Metanephros (tissue), 2 donors: ENCODE measurements around a stretch of chr11.

DNA sequence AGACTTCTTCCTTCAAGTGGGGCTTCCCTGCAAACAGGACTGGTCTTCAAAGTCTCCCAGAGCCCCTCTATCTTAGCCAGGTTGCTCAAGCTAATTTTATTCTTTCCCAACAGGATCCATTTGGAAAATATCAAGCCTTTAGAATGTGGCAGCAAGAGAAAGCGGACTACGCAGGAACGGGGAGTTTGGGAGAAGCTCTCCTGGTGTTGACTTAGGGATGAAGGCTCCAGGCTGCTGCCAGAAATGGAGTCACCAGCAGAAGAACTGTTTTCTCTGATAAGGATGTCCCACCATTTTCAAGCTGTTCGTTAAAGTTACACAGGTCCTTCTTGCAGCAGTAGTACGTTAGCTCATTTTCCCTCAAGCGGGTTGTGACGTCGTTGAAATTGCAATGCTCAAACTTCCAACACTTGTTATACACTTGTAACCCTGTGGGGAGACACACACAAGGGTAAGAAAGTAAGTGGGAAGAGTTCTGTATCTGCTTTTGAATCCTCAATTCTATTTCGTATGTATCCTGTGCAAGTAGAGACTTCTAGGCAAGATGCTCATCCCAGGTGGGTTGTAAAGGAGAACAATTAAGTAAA is 9.4 kb upstream of the C11orf91 start:
- RAMPAGE, long total RNA, result no peak

DNA sequence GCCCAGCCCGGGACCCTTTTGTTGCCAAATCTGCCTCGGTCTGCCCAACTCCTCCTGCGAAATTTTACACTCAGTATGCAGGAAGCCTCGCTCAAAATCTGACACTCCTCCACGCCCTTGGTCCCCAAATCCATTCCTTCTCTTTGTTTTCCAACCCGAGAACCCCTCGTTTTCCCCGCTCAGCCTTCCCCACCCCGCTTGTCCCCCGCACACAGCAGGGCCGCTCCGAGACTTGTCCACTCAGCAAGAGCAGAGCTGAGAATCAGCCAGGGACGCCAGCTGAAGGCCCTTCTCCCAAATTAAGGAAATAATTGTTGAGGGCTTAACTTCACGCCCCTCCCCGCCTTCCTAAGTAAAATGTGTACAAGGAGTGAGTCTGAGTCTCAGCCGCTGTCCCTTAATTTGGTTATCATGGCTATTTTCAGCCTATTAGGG is 461 bp upstream of the FBXO3 start:
- RAMPAGE, long total RNA, result no peak

GRCh38 chr11:33864927-33865793 is 26.7 kb downstream of the LMO2 start:
- RAMPAGE, long total RNA, result no peak

GRCh38 chr11:33868773-33869321 is 23.0 kb downstream of the LMO2 start:
- RAMPAGE, long total RNA, result no peak

DNA sequence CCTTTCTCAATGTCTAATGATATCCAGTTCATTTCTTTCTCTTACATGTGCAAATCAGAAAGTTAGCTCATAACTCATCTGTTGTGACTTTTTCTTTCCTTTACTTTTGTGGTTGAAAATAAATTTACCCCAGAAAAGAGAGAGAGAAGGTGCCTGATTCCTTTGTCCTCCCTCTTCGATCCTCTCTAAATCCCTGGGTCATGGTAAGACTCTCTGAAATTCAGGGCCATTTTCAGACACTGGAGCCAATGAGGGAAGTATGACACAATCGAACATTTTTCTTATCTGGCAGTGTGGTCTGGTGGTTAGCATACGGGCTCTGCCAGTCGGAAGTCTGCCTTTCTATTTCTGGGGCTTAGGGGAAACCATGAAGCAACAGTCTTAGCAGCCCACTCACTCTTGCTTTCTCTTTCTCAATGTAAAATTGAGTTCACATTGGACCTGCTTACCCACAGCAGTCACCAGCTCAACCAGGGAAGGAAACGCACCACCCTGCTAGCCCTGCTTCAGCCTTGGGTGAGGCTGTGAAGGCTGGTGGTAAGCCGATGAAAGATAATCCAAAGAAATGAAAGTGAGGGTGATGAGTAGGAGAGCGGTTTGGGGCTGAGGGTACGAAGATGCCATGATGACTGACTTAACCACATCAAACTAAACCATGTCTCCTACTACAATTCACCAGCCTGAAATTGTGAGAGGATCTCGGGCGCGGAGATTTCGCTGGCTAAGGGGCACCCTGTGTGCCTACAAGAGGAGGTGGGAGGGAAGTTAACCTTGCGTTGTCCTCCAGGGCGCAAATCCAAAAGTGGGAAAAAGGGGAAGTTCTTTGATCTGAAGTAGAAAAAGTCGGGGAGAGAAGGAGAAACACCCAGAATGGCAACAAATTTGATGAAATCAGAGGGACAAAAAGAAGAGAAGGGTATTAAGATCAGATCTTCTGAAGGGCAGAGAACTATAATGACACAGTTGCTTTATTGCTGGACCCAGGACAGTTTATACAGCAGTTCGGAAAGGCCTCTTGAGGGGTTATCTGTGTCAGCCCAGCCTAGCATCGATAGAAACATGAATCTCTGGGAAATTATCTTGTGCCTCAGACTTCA is 2.0 kb upstream of the LMO2 start:
- RAMPAGE, long total RNA, result no peak

GRCh38 chr11:34051939-34052677 is 577 bp downstream of the CAPRIN1 start:
- RAMPAGE, long total RNA, result no peak

DNA sequence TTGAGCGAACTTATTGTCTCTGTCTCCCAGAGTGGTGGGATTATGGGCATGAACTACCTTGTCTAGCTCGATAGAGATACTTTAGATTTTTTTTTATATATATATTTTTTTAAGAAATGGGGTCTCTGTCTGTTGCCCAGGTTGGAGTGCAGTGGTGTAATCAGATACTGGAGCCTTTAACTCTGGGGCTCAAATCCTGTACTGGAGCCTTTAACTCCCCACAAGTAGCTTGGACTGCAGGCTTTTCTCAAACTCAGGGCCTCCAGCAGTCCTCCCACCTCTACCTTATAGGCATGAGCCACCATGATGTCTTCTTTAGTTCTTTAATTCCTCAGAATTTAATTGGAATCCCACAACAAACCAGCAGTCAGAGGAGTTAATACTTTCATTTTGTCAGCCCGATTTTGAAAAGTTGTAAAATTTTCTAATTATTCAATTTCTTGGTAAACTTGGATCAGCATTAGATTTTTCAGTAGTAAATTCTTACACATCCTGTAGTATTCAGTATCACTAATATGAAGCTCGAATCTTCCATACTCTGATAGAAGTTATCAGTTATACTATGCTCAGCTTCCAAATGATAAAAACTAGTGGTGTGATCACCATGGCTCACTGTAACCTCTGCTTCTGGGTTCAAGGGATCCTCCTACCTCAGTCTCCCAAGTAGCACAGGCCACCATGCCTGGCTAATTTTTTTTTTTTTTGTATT is 12.2 kb upstream of the NAT10 start:
- RAMPAGE, long total RNA, result no peak

DNA sequence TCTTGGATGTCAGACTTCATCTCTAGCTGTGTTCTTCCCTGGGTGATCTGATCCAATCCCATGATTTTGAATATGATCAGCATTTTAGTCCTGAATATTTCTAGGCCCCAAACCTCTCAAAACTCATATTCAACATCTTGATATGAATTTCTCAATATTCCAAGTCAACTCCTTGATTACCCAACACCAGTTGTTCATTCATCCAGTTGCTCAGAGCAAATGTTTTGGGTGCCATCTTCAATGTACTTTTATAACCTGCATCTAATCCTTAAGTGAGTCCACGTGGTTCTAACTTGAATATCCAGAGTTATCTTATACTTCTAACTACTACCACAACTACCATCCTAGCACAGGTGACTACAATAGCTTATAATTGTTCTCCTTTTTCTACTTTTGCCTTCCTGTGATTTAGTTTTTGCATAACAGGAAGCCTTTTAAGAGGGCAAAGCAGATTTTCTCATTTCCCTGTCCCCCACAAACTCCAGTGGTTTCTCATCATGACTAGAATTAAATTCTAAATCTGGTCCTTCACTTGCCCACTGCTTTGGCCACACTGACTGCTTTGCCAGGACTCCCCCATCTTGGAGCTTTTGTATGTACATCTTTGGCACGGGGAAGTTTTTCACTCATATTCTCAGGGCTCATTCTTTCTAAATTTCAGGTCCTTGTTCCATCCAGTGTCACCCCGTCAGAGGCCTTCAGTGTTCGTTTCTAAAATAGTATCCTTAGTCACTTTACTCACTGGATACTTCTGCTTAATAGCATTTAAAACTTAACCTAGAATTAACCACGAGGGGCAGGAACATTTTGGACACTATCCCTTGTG is 1.2 kb upstream of the NAT10 start:
- RAMPAGE, long total RNA, result no peak

GRCh38 chr11:34160576-34161178 is 55.2 kb downstream of the NAT10 start:
- RAMPAGE, long total RNA, result no peak

GRCh38 chr11:34192365-34192776 is 86.9 kb downstream of the NAT10 start:
- RAMPAGE, long total RNA, result no peak

DNA sequence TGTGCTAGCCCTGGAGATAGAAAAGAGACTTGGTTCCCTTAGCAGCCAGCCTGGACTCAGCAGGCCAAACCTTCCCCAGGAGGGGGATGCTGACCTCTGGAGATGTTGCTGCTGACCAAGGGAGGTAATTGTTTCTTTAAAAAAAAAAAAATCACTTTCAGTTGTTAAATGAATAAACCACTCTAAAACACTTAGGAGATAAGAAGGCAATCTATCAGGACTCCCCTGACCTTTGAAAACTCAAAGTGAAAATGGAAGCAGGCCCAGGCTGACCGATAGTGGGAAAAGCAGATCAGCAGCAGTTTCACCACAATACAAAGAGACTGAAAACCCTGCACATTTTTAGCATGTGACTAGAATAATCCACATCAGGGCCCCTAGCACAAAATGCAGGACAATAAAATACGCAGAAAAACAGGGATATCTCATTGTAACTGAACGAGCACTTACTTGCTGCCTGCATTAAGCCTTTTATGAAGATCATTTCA is 113.7 kb downstream of the ABTB2 start:
- RAMPAGE, long total RNA, result no peak

DNA sequence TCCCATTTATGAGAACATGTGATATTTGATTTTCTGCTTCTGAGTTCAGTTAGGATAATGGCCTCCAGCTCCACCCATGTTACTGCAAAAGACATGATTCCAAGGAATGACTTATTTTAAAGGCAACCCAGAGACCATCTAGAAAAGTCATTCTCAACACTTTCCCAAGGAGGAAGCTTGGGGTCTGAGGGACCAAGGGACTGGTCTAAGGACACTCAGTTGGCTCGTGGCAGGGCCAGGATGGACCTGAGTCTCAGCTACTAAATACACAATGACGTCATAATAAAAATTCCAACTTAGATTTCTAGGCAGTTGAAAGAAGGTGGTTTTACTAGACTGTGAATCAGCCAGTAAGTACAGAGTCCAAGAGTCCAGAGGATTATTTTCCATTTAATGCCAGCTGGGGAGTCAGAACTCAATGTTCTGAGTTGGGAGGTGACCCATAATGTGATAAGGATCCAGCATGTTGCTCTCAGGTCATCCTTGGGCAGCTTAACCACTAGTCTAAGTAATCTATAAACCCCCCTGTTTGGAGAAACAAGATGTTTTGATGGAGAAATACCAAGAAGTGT is 39.4 kb downstream of the ABTB2 start:
- RAMPAGE, long total RNA, result no peak

DNA sequence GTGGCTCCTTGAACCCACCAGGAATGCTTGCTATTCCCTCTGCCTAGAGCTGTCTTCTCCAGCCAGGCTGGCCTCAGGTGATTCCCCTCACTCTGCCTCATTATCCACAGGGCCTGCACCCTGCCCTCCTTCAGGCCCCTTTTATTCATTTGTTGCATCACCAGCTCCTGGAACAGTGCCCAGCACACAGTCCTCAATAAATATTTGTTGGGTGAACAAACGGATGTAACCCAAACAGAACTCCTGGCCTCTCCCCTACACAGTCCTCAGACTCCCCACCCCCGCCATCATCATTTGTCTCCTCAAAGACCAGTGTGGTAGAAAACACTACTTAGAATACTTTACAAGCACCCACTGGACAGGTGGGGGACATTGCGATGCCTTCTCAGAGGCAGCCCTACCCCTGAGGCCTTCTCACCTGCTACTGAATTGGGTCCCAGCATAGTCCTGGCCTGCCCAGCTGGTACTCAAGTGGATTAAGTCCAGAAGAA is 12.5 kb downstream of the ABTB2 start:
- RAMPAGE, long total RNA, result no peak

GRCh38 chr11:34346533-34347179 is 11.2 kb downstream of the ABTB2 start:
- RAMPAGE, long total RNA, result no peak

DNA sequence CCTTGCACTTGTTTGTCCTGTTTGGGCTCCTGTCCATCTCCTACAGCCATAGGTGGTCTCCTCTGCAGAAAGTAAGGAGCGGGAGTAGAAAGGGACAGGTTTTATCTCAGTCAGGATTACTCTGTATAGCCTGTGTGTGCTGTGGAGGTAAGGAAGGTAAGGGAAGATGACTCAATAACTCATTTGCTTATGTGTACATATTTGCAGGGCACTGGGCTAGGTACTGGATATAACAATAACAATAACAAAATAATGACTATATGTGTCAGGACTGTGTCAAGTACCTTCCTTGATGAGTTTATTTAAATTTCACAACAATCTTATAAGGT is 132.0 kb downstream of the APIP start:
- RAMPAGE, long total RNA, result no peak

DNA sequence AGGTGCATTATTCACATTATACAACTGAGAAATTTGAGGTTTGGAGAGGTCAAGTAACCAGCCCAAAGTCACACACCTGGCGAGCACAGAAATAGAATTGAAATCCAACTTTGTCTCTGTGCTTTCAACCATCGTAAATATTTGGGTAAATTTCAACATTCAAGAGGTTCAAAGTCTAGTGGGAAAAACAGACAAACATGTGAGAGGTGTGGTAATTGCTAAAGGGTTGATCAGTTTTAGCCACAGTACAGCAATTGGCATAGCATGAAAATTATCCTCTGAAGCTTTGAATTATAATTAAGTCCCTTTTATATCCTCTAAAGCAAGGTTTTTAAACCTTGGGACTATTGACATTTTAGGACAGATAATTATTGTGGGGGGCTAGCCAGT is 131.6 kb downstream of the APIP start:
- RAMPAGE, long total RNA, result no peak

DNA sequence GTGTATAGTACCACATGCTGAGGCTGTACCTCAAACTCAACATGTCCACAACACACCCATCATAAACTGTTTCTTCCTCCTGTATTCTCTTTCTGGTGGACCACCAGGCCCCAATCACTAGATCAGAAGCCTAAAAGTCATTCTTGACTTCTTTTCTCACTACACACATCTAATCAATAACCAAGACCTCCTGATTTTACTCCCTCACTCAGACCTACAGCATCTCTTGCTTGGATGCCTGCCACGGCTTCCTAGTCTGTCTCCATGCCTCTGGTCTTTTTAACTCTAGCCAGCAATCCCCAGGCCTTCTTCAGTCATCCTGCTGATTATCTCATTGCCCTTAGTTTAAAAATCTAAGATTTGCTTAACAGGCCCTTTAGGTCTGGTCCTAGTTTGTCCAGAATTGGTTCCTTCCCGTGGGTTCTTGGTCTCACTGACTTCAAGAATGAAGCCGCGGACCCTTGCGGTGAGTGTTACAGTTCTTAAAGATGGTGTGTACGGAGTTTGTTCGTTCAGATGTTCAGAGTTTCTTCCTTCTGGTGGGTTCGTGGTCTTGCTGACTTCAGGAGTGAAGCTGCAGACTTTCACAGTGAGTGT is 3.2 kb downstream of the APIP start:
- RAMPAGE, long total RNA, result no peak

DNA sequence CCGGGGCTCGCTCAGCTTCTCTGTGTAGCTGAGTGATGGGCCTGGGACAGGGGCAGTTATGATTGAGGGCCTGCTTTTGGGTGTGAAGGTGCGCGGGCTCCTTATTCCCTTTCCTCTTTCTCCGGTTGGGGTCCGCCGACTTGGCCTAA is 280 bp downstream of the PDHX start:
- RAMPAGE, long total RNA, result no peak

DNA sequence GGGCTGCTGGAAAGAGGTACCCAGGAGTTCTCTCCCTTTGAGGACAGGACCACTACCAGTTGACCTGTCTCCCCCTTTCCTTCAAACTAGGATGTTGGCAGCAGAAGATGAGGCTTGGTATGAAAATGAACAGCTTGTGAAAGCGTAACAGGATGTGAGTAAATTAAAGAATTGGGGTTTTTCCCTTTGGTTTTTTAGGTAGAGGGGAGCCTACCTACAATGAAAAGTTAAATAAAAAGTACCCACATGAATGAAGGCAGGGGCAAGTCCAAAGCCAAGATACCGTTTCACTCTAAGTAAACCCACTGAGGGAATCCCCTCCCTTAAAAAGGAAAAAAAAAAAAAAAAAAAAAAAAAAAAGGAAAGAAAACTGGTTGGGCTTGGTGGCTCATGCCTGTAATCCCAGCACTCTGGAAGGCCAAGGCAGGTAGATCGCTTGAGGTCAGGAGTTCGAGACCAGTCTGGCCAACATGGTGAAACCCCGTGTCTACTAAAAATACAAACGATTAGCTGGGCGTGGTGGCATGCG is 96.3 kb downstream of the PDHX start:
- RAMPAGE, long total RNA, result no peak

DNA sequence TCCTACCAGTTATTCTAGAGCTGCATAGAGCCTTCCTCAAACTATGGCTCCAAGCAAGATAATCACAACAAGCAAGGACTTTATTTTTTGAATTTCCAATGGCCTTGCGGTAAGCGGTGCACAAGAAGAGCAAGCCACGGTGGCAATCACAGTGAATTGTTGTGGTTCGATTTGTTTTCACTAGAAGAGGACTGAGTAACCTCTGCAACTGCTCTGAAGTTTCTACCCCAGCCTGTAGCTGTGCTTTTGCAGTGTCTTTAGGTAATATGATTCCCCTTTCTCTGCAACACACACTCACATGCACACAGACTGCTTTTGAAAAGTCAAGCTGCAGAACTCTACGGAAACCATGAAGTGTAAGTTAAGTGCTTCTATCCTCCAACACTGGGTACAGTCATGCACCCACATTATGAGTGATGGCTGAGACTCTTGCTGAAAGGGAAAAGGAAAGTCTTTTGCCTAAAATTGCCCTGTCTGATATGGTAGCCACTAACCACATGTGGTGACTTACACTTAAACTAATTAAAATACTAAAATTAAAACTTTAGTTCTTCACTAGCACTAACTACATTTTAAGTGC is 38.4 kb downstream of the CD44 start:
- RAMPAGE, long total RNA, result no peak